Mesenchymal stem cell of Wharton's jelly (primary cell): ENCODE measurements around the genes NXPH4 and TSPAN31.

- CAGE, long polyA plus RNA = no peak
These were observed 7.1 kb upstream of the NXPH4 start for GRCh38 chr12:57209428-57210012.

GRCh38 chr12:57216230-57217089, at the start of gene NXPH4:
Gene NXPH4, plus strand, starts transcription at chr12:57216794.
- CAGE, long polyA plus RNA = no peak

DNA sequence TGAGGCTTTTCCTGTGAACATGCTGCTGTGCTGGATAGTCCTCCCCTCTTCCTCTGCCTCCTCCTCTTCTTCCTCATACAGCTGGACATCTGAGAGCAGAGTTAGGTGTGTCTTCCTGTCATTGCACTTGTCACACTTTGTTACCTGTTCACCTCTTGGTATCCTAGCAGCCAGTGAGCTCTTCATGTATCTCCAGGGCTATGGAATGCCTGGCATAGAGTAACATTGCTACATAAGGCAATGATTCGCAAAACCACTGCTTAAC, 1.9 kb upstream of the SHMT2 start:
- CAGE, long polyA plus RNA = no peak

- CAGE, long polyA plus RNA = no peak
These were observed 2.0 kb downstream of the STAC3 start for GRCh38 chr12:57248780-57249659.

DNA sequence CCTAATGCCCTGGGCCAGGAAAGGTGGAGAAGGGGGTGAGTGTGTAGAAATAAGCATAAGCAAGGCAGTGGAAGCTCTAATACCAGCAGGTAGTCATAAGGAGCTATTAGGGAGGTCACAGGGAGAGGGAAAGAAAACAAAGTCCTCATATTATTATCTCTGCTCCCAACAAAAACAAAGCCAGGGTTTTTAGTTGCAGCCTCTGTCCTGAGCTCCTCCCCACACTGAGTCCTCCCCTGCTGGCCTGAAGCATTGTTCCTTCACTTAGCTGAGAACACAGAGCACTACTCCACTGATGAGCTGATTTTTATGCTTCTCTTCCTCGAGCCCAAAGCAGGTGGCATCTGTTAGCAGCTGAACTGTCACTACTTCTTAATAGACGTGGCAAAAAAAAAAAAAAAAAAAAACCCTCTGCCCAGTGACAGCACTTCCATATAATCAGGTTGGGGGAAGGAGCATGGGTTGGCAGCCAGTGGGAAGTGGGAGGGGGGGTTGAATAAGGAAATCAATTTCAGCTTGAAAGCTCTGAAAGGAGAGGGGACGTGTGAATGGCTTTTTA, 10.5 kb upstream of the STAC3 start:
- CAGE, long polyA plus RNA = no peak

DNA sequence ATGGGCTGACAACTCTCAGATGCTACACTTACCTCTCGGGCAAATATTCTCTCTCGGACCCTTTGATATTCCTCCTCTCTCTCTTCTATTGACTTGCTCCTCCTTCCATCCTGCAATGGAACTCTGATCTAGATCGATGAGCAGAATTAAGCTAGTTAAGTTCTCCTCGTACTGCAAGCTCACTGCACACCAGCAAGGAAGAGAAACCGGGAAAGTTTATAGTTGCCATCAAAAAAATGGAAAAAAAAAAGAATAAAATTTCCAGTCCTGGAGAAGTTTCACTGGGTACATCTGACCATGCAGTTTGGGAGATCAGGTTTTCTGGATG, 41.5 kb upstream of the STAC3 start:
- CAGE, long polyA plus RNA = no peak

- CAGE, long polyA plus RNA = no peak
These were observed 73.3 kb downstream of the R3HDM2 start for GRCh38 chr12:57357520-57358033.

DNA sequence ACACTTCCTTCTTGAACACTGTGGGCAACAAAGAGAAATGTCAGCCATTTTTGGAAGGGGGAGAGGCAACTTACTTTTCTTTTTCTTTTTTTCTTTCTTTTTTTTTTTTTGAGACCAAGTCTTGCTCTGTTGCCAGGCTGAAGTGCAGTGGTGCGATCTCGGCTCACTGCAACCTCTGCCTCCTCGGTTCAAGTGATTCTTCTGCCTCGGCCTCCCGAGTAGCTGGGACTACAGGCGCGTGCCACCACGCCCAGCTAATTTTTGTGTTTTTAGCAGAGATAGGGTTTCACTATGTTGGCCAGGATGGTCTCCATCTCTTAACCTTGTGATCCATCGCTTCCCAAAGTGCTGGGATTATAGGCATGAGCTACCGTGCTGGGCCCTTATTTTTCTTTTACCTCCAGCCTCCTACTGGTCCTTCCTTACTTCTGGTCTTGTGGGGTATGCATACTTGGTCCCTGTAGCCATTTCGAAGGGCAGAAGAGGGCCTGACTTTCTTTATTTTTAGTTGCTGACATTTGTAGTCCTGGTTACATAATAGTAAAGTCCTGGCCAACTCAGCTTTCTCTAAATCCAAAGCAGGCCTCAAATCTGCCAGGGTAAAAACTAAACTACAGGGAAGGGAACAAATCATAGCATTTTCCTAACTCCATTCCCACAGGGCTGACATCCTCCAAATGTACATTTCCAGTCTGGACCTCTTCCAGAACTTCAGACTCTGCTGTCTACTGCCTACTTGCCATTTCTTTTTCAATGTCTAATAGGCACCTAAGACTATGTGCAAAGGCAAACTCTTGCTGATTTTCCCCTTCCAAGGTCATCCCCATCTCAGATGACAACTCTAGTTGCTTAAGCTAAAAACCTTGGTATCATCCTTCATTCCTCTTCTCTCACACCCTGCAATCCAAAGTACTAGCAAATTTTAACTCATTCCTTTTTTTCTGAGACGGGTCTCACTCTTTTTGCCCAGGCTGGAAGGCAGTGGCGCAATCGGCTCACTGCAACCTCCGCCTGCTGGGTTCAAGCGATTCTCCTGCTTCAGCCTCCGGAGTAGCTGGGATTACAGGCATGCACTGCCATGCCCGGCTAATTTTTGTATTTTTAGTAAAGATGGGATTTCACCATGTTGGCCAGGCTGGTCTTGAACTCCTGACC, 2.2 kb downstream of the DDIT3 start:
- CAGE, long polyA plus RNA = no peak

GRCh38 chr12:57519770-57520355, 451 bp downstream of the DDIT3 start:
- CAGE, long polyA plus RNA = no peak

DNA sequence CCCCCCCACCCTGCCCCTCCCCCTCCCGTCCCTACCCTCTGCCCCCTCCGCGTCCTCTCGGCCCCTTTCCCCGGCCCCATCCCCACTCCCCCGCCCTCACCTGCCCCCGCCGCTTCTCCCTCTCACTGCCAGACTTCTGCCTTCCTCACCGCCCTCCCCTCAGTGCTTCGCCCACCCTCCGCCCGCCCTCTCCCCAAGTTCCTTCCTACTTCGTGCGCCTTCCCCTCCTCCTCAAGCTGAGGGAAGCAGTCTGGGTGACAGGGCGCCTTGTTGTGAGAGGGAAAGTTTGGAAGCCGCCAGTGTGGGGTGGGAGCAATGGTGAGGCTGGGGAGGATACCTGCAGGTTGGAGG, 381 bp downstream of the MBD6 start:
- CAGE, long polyA plus RNA = no peak

DNA sequence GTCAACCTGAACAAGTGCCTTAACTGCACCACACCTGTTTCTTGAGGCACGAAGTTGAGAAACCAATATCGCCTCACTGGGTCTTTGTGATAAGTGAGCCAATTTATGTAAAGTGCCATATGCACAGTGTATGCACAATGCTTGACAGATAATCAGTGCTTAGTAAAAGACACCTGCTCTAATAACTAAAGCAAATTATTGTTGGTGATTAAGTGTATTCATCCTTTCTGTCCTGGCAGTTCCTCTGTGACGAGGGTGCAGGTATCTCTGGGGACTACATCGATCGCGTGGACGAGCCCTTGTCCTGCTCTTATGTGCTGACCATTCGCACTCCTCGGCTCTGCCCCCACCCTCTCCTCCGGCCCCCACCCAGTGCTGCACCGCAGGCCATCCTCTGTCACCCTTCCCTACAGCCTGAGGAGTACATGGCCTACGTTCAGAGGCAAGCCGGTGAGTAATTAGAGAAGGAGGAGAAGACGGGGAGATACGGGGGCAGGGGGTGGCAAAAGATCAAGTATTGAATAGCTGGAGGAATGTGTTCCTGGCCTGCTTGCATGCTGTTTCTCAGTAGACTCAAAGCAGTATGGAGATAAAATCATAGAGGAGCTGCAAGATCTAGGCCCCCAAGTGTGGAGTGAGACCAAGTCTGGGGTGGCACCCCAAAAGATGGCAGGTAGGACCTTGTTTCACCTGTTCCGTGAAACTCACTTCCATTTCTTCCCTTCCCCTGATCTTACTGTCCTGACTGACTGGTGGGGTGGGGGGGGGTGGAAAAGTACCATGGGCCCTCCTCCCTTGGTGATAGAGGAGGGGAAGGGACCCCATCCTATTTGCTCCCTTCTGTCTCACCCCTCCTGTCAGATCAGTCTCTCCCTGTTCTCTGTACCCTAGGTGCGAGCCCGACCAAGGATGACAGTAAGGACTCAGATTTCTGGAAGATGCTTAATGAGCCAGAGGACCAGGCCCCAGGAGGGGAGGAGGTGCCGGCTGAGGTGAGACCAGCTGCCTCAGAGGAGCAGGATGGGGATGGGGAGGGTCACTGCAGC, 21.9 kb downstream of the OS9 start:
- CAGE, long polyA plus RNA = no peak

DNA sequence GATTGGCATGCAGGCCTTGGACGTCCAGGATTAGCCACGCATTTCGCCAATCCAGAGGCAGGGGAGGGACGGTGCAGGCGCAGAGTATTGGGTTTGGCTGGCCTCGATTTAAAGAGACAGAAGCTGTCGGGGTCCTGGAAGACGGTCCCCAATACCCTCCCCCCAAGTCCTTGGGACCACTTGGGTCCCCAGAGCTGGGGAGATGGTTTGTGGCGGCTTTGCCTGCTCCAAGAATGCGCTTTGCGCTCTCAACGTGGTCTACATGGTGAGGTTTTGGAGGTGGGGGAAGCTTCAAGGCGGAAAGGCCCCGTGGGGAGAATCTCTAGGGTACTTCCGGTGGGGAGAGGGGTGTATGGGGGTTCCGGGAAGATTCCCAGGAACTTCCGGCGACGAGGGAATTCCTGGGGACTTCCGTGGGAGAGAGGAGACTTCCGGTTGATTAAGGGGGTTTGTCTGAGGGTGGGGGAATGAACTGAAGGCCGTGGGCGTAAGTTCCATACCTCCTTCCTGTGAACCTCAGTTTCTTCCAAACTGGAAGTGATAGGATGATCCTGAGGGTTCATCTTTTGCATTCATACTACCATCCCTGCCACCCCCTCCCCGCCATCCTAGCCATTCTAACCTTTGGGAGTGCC, at the start of gene TSPAN31:
TSPAN31 (plus strand) TSS at position 87 of the 635 bp plus-strand sequence.
- CAGE, long polyA plus RNA = start-site peak on the plus strand centred at position 100 of the sequence, 41 bp wide, 312 and 313 reads in 2 replicates

DNA sequence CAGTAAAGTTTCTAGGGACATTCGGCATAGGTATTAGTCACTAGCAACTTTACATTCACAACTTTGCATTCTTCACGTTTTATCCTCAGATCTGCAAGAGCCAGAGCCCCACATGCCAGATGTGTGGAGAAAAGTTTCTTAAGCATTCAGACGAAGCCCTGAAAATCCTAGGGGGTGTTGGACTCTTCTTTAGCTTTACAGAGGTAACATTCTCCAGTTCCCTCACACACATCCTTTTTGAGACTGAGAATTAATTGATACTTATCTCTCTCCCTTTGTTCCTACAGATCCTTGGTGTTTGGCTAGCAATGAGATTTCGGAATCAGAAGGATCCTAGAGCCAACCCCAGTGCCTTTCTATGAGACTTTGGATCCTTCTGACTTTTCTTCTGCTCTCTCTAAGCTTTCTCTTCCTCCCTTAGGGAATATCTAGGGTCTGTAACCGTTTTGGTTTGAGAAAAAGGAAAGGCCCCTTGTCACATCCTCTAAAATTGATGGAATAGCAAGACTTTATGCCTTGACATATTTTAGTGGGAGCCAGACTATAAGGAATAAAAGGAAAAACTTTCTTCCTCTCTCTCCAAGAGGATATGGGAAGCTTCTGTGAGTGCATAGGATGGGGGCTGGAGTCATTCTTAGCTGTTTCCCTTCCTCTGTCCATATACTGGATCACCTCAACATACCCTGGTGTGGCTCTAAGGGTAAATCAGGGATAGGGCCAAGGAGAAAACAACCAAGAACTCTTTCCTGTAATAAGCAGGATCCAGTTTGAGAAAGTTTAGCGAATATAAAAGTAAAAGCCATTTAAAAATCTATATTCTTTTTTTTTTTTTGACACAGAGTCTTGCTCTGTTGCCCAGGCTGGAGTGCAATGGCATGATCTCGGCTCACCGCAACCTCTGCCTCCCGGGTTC, 2.3 kb downstream of the TSPAN31 start:
- CAGE, long polyA plus RNA = no peak

DNA sequence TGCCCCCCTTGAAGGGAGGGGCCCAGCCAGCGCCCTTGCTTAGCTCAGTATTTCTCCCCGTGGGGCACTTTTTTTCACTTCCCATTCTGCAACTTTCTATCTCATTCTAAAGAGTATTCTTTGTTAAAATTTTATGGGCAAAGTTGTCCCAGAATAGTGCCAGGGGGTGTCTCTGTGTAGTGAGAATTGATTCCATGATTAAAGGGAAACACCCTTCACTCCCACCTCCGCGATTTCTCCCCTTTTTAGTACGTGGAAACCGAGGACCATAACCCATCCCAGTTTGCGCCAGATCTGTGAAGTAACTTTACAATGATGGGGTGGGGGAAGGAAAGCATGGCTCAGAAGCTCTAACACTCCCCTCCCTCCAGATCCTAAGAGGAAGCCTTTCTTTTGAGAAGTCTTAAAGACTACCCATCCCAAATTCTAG, 1.3 kb downstream of the MARCHF9 start:
- CAGE, long polyA plus RNA = no peak

GRCh38 chr12:57771414-57771970, 413 bp downstream of the METTL1 start:
- CAGE, long polyA plus RNA = no peak

- CAGE, long polyA plus RNA = no peak
These were observed 4.0 kb upstream of the AVIL start for GRCh38 chr12:57822470-57823030.

DNA sequence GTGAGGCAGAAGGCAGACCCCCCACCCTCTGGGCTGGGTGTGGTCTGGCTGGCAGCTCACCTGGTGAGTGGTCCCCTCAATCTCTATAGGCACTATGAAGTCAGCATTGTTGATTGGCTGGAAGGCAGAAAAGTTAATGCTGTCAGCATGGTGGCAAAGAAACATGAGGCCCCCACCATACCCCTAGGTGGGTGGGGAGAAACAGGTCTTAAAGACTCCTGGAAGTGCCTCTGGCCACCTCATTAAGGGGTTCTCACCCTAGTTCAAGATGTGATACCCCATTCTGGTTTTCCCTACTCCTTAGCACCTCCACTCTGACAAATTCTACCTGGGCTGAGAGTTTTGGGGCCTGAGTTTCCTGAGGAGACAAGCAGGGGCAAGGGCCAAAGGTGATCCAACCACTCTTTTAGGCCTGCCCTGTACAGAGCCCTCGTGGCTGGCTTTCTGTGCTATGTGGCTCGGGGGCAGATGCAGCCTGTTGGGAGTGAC, 7.8 kb upstream of the AVIL start:
- CAGE, long polyA plus RNA = no peak

- CAGE, long polyA plus RNA = no peak
These were observed 10.7 kb upstream of the AVIL start for GRCh38 chr12:57829152-57829772.

- CAGE, long polyA plus RNA = no peak
These were observed 17.9 kb upstream of the CTDSP2 start for GRCh38 chr12:57864360-57864880.

GRCh38 chr12:57873876-57875086, 27.8 kb upstream of the CTDSP2 start:
- CAGE, long polyA plus RNA = no peak